ENCODE data around the gene TCTE1.

- PRO-cap, result no peak
CAGE:
- cytosol, long polyA plus RNA, result no peak
- long polyA plus RNA, result no peak
- nucleus, long polyA plus RNA, result no peak
These were observed 14.1 kb downstream of the CAPN11 start for GRCh38 chr6:44172534-44173305.

GRCh38 chr6:44222479-44223144 is 783 bp upstream of the SLC29A1 start:
- PRO-cap, result no peak
CAGE:
- cytosol, long polyA plus RNA, result no peak
- long polyA plus RNA, result no peak
- nucleus, long polyA plus RNA, result no peak

DNA sequence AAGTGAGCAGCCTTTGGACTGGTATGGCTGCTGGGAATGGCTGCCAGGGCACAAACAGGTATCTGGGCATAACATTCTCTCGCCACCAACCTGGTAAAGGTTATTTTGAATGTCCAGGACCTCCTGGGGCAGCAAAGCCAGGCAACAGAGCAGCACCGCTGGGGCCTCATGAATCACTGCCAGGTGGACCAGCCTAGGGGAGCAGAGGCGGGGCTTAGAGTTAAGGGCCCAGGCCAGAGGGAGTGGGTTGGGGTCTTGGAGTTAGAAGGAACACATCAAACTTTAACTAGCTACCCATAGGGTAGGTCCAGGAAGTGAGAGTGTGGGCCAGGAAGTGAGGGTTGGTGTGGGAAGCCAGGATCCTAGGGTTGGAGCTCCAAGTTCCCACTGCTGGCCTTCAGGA is 2.9 kb downstream of the NFKBIE start:
- PRO-cap, result no peak
CAGE:
- cytosol, long polyA plus RNA, result no peak
- long polyA plus RNA, result no peak
- nucleus, long polyA plus RNA, result no peak

DNA sequence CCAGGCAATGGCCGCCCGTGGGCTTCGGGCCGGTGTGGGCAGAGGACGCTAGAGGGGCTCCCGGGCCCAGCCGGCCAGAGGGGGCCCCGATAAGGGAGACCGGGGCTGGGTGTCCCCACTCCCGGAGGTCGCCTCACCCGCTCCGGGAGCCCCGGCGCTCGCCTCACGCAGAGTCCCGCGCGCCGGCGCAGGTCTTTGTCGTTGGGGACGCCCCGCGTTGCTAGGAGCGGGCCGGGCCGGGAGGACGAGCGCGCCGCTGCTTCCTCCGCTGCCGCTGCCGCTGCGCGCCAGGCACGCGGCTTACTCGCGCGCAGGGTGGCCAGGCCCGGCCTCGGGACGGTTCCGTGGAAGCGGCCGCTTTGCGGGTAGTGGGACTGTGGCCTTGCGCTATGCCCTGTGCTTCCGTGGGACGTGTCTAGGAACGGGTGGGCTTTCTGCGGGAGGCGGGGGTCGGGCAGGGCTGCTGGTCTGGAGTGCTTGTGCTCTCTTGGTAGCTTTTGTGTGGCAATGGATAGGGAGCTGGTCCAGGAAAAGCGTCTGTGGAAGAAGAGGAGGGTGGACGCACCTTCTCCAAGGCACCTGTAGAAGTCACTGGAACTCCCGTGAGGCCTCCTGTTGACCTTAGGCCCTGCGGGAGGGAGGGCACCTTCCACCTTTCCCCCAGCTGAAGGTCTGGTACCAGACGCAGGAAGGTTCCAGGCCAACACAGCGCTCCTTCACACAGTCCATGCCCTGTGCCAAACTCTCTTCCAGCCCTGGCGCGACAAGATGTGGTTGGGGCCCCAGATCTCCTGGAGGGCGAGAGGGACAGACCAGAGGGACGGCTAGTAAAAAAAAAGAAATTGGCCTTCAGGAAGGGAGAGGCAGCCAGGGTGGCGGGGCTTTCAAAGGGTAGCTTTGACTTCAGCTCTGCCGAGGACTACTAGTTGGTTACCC is at the start of gene TCTE1:
TSS of gene TCTE1 (minus strand) at position 177 of the 936 bp plus-strand sequence.
- PRO-cap, result no peak
CAGE:
- cytosol, long polyA plus RNA, result no peak
- long polyA plus RNA, result no peak
- nucleus, long polyA plus RNA, result no peak

GRCh38 chr6:44328205-44328705 is 14.2 kb upstream of the SPATS1 start:
- PRO-cap, result no peak
CAGE:
- cytosol, long polyA plus RNA, result no peak
- long polyA plus RNA, result no peak
- nucleus, long polyA plus RNA, result no peak

- PRO-cap, result no peak
CAGE:
- cytosol, long polyA plus RNA, result no peak
- long polyA plus RNA, result no peak
- nucleus, long polyA plus RNA, result no peak
These were observed 5.7 kb upstream of the CDC5L start for GRCh38 chr6:44381730-44382296.

- PRO-cap, result no peak
CAGE:
- cytosol, long polyA plus RNA, result no peak
- long polyA plus RNA, result no peak
- nucleus, long polyA plus RNA, result no peak
These were observed 5.0 kb downstream of the CDC5L start for GRCh38 chr6:44392557-44392863.

DNA sequence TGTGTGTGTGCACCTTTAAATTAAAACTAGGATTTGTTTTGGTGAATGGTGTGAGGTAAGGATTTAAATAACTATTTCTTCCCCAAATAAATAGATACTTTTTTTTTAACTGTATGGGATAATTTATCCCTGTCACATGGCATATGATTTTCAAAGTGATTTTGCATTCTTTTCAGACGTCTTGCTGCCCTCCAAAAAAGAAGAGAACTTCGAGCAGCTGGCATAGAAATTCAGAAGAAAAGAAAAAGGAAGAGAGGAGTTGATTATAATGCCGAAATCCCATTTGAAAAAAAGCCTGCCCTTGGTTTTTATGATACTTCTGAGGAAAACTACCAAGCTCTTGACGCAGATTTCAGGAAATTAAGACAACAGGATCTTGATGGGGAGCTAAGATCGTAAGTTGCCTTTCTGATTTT is 16.1 kb downstream of the CDC5L start:
- PRO-cap, result no peak
CAGE:
- cytosol, long polyA plus RNA, result no peak
- long polyA plus RNA, result no peak
- nucleus, long polyA plus RNA, result no peak

DNA sequence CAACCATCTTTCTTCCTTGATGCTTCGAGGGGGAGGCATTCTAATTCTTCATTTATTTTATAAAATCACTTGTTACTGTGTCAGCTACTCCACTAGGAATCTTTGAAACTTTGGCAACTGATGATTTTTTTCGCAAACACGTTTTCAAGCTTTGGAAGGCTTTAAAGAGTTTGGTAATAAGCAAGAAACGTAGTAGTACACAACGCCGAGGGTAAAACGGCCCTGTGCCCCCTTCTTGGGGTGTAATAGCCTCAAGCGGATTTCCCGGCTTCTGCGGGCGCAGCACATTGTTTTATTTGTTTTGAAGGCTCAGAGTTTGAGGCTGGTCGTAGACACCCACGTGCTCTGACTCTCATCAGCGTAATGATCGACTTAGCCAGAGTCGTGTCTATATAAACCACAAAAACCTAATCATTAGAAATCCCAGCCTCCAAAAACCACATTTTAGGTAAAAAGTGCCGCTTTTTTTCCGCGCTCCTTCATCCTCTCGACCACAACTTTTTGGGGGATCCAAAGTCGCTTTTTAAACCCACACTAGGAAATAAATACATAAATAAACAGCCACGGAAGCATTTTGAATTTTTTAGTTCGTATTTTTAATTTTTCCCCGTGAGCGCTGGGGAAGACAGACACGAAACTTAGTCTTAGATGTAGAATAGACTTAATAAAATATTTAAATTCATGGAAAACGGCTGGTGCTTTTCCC is 42.9 kb upstream of the SUPT3H start:
- PRO-cap, result no peak
CAGE:
- cytosol, long polyA plus RNA, result no peak
- long polyA plus RNA, result no peak
- nucleus, long polyA plus RNA, result no peak

GRCh38 chr6:45436704-45437199 is 59.0 kb upstream of the SUPT3H start:
- PRO-cap, result no peak
CAGE:
- cytosol, long polyA plus RNA, result no peak
- long polyA plus RNA, result no peak
- nucleus, long polyA plus RNA, result no peak

- PRO-cap, result no peak
CAGE:
- cytosol, long polyA plus RNA, result no peak
- long polyA plus RNA, result no peak
- nucleus, long polyA plus RNA, result no peak
These were observed 100.5 kb upstream of the SUPT3H start for GRCh38 chr6:45478316-45478601.

DNA sequence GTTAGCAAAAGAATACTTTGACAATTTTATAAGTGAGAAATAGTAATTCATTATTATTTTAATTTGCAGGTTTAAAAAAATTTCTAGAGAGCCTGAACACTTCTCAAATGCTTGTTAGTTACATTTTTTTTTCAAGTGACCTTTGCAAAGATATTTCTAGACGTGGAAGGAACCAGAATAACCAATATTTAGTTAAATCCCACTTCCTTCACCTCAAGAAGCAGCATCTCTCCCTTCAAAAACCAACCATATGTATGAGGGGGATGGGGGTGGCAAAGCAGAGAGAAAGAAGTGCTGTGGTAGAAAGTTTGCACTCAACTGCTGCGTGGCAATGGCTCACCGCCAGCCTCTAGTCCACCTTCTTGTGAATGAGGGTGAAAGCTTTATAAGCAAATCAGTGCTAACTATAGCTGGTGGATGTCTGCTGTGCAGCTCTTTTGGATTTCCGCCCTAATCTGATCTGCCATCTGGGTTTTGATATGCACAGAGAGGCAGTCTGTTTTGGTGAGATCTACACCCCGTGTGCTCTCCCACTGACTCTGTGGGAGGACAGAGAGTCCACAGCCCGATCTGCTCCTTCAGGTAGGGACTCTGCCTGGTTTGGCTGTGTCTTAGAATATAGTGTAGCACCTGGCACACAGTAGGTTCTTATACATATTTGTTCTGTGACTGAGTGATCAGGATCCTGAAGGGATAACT is 281.2 kb upstream of the SUPT3H start:
- PRO-cap, result no peak
CAGE:
- cytosol, long polyA plus RNA, result no peak
- long polyA plus RNA, result no peak
- nucleus, long polyA plus RNA, result no peak

DNA sequence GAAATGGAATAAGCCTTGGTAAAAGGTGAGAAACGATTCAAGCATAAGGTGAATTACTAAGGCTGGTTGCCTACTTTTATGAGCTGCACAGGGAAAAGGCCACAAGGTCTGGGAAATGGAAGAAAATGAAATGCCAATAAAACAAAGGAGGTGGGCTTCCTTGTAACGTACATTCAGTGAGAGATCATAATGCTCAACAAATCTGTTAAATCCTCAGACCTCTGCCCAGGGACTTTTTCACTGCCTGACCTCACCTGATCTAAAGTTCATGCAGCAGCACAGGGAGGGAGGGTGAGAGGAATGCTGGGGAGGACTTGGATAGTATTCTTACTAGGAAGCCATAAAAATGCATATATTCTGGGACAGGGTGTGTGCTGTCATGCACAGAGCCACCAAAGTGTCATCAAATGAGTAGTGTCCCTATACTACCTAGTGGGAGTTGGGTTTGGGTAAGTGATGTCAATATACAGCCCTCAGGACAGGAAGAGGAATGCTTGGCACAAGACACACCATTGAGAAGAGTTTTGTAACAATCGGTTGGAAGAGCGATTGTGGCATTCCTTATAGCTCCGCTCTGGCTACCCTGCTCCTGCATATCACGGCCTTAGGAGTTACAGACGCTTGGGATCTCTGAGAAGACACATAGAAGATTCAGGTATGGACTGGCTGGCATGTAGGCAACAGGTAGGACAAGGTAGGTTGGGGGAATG is 32.6 kb downstream of the CLIC5 start:
- PRO-cap, result no peak
CAGE:
- cytosol, long polyA plus RNA, result no peak
- long polyA plus RNA, result no peak
- nucleus, long polyA plus RNA, result no peak

DNA sequence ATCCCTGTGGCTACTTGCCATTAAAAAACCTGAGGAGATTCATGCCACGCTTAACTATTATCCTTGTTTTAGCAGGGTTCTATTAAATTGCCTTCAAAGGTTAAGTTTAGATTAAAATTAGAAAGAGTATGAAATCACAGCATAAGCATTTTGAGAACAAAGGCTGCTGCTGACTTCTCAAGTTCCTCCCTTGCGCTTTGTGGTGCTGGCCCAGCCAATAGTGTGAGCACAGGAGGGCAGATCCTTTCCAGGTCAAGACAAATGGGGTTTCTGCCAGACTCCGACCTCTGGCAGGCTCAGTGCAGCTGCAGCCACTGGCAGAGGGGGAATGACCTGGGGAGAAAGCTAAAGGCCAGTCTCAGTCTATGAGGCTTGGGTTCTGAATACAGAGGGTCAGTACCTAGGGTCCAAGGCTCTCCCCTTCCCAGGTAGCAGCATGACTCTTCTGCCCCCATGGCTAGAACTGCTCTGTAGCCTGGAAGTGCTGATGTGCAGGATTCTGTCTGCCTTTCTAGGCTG is 27.0 kb downstream of the CLIC5 start:
- PRO-cap, result no peak
CAGE:
- cytosol, long polyA plus RNA, result no peak
- long polyA plus RNA, result no peak
- nucleus, long polyA plus RNA, result no peak

DNA sequence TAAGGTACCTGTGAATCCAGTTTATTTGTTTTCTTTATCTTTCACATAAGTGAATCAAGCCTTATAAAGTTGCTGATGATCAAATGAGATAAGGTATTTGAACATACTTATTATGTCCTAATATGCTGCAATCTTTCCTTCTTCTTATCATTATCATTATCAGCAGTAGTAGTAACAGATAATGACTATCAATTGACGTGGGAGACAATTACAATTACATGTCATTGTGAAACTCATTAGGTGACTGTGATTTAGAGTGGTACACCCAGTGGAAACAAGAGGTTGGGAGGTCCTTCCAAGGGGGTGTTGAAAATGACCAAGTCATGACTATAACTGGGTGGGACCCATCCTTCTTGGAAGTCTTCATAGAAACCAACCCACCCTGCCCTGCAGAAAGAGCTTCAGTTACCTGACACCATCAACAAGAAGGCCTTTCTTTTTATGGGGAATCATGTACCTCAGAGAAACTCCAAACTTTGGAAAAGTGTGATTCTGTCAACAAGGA is 2.8 kb downstream of the CLIC5 start:
- PRO-cap, result no peak
CAGE:
- cytosol, long polyA plus RNA, result no peak
- long polyA plus RNA, result no peak
- nucleus, long polyA plus RNA, result no peak

GRCh38 chr6:46427608-46428224 is 63.5 kb downstream of the RCAN2 start:
- PRO-cap, result no peak
CAGE:
- cytosol, long polyA plus RNA, result no peak
- long polyA plus RNA, result no peak
- nucleus, long polyA plus RNA, result no peak

DNA sequence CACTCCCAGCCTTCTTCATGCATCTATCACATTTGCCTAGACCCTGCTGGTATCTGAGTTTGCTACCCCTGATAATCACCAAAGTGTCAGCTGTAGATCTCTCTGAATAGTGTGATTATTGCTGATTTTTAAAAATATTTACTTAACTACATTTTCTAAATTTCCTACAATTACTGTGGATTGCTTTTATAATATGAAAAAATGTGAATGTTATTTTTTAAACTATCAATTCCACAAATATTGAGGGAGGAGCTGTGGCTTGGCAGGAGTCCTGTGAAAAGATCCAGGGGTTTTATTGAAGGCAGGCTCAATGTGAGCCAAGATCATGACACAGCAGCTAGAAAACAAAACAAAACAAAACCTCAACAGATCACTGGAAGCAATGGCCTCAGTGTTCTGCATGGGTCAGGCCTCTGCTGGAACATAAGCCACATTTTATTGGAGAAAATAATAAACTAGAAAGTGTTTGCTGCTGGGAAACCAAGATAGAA is 19.3 kb upstream of the RCAN2 start:
- PRO-cap, result no peak
CAGE:
- cytosol, long polyA plus RNA, result no peak
- long polyA plus RNA, result no peak
- nucleus, long polyA plus RNA, result no peak

GRCh38 chr6:46848746-46849426 is 55.7 kb downstream of the MEP1A start:
- PRO-cap, result unidirectional peak, minus-strand start at chr6:46848980
CAGE:
- cytosol, long polyA plus RNA, result no peak
- long polyA plus RNA, result no peak
- nucleus, long polyA plus RNA, result no peak

DNA sequence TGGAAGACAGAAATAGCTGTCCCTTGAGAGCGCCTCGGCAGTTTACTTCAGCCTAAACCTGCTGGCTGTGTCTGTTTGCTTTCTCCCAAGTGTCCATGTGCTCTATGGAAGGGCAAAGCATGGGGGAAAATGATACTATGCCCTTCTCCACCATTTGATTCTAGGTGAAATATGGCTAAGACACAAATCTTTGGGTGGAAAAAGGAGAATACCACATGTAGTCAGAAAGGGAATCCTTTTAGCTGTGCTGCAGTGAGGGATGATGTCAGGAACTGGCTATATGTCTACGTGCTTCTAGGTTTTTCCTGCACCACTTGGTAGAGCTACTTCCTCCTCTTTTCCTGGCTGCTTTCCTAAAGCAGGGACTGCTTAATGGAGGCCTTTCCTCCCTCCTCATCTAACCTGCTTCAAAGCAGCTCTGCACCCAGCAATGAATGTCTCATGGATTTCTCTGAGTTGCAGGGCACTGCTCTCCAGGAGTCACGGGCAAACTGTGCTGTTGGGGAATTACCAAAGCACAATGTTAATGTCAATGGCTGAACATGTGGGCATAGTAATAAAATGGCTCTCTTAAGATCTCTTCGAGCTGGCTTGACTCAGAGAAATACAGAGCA is 29.7 kb upstream of the ADGRF5 start:
- PRO-cap, result no peak
CAGE:
- cytosol, long polyA plus RNA, result no peak
- long polyA plus RNA, result no peak
- nucleus, long polyA plus RNA, result no peak

DNA sequence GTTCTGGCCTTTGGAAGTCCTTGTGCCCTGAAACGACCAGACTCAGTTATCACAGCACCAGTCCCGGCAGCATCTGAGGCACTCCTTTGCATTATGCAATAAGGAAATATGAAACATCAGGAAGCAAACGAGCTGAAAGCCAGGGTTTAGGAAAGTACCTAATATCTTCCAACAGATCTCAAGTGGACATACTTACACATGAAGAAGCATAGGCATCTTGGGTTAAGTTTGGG is 61.9 kb upstream of the ADGRF1 start:
- PRO-cap, result no peak
CAGE:
- cytosol, long polyA plus RNA, result no peak
- long polyA plus RNA, result no peak
- nucleus, long polyA plus RNA, result no peak

All from A549 (cell line).